Camera-type eye (tissue), 1 donor: ENCODE data around the gene MOAP1.

DNA sequence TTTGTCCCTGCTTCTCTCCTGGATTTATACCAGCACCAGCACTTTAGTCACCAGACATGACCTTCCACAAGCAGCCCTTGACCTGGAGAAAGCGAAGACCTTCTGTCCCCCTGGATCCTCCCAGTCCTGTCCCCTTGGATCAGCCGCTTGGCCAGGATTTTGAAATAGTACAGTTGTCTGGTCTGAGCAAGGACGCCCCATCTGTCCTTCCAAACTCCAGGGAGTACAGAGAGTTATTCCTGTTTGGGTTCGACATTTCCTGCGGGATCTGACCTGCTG, 45.1 kb upstream of the CHGA start:
- RAMPAGE, long total RNA: no peak

GRCh38 chr14:93049893-93050487, 65.7 kb downstream of the ITPK1 start:
- RAMPAGE, long total RNA: no peak

- RAMPAGE, long total RNA: no peak
Observed at GRCh38 chr14:93184767-93185419, at the start of gene MOAP1. Gene MOAP1 (minus strand): TSS chr14:93184897.

DNA sequence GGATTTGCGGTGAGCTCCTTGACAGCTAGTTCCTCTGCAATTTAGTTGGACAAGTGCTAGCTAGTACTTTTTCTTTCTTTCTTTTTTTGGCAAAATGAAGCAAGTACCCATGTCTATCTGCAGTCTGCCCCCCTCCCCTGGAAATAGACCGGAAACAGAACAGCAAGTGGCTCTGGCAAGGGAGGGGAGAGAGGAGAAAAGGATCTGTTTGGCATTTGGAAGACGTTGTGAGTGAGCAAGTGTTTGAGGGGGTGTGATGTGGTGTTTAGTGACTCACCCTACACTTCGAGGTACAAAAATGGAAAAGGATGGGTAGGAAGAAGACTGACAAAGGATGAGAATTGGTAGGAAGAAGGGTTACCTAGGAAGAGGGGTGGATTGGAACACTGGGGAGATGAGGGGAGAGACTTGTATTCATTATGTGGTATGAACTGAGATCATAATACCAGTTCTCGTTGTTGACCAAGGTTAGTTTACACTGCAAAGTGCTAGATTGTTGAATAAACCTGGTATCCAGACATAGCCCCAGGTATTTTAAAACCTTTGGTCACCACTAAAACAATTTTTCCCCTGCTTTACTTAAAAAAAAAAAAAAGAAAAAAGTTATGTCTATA, 936 bp downstream of the UBR7 start:
- RAMPAGE, long total RNA: no peak

DNA sequence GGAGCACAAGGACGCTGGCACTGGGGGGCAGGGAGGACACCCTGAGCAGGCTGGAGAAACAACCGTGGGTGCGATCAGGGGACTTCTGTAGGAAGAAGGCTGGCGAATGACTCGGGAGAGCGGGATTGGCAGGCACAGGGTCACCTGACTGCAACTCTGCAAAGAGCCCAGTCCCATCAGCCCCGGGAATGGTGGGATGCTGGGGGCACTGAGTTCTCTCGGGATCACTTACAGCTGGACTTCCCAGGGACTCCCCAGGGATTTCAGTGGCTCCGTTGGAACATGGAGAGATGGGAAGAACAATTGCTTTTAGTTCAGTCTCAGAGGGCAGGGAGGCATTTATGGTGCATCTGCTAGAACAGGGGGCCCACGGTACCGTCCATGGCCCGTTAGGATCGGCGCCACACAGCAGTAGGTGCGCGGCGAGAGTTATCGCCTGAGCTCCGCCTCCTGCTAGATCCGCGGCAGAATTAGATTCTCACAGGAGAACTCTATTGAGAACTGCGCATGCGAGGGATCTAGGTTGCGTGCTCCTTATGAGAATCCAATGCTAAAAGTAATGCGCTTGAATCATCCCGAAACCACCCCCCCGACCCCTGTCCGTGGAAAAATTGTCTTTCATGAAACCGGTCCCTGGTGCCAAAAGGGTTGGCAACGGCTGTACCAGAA, 24.4 kb downstream of the UBR7 start:
- RAMPAGE, long total RNA: no peak

DNA sequence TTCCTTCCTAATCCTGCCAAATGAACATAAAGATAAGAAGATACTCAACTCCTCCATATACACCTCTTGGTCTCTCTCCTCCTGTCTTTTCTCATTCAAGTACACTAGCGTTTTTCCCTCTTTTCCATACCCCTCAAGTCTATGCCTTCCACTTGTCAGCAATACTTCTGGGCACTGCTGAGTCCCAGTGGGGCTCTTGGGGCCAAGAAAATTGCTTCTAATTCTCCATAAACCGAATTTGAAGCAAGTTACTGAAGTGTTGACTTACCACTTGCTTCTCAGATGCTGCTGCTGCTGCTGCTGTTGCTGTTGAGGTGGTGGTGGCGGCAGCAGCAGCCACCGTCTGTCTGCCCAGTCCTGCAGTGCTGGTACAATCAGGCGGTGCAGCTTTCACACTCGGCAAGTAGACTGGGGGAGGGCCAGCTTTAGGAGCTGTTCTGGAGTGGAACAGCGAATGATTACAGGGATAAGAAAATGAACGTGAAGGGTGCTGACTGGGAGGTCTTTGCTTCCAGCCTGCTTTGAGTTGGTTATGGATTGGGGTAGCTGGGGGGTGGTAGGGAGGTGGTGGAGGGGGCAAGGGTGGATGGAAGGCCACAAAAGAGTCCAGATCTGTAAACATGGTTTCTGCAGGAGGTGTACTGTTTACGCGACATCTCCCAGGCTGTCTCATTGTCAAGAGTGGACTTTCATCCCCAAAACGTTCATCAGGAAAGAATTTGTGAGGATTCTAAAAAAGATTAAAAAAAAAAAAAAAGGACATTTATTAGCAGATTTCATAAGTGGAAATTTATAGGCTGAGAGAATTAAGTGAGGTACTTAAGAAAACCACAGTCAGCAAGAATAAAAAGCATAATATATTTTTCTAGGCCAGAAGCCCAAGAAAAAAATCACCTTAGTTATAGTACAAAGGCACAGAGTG, 38.8 kb downstream of the UBR7 start:
- RAMPAGE, long total RNA: no peak

- RAMPAGE, long total RNA: no peak
Observed at GRCh38 chr14:93717554-93717949, 70.7 kb downstream of the PRIMA1 start.

DNA sequence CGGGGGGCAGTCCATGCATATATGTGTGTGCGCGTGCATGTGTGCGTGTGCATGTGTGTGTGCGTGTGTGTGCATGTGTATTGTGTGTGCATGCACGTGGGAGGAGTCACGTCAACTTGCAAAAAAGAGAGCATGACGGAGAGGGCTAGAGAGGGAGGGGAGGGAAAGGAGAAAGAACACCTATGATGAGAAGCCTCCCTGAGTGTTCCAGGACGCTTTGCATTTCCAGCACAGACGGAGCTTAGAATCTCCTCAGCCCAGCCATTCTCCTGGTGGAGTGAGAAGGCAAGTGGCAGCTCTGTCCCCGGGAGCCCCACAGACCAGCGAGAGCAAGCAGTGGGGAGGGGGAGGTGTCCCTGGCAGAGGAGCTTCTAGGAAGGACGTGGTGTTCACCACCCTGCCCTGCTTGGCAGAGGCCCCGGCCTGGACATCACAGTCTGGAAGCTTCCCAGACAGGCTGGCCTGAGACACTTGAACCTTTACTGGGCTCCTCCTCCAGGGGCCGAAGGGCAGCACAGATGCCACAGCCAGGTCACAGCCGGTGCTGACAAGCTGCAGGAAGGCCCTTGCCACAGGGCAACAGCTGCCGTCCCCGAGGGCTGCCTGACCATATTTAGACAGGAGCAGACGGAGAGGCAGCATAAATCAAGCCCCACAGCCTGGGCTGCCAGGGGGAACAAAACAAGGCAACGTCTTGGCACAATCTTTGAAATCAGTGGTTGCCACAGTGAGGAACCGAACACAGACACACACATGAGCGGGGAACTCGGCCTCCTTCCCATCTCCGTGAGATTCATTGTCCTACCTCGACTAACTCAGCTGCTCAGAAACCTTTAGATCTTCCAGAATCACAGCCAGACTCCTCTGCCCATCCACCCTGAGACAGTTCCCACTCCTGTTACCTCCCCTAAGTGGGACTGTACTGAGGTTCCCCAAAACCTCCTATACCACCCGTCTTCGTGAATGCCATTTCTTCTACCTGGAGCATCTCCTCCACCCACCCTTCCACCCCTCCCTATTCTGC, 28.5 kb downstream of the PRIMA1 start:
- RAMPAGE, long total RNA: no peak

DNA sequence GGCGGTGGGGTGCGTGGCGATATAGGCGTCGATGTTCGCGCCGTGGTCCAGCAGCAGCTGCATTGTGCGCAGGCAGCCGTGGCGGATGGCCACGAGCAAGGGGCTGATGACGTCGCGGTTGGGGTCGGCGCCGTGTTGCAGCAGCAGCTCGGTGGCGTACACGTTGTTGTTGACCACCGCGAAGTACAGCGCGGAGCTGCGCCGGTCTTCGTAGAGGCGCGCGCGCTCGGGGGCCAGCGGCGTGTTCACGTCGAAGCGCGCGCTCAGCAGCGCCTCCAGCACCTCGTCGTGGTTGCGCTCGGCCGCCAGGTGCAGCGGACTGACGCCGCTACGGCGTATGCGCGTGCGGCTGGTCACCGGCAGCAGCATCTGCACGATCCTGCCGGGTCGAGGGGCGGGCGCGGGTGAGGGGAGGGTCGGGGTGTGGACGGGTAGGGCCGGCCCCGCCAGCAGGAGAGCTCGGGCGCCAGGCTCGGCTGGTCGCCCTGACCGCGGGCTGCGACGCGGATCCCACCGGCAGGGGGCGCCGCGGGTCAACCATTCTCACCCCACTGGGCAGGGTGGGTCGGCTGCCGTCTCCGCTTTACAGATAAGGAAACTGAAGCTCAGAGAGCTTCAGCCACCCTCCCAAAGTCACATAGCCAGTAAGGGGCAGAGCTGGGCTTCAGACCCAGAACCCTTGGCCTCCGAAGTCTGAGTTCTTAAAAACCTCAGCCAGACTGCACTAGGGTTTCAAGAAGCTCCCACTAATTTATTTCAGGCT, 12.3 kb downstream of the FAM181A start:
- RAMPAGE, long total RNA: no peak

DNA sequence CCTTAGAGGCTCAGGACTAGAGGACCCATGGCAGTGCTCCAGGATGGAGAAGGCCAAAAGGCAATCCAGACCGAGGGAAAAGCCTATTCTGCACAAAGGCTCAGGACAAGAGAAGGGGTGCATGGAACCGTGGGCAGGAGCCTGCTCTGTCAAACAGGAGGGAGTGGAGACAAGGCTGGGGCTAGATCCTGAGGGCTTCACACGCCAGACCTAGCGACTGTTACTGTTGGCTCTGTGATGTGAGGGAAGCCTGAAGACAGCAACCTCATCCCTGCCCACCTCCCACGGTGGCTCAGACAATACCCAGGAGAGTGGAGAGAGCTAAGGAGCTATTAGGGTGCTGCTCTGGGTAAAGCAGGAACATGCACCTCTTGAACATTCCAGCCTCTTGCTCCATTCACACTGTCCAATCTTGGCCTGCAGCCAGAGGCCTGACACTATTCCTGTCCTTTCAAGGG, 24.2 kb downstream of the OTUB2 start:
- RAMPAGE, long total RNA: no peak

DNA sequence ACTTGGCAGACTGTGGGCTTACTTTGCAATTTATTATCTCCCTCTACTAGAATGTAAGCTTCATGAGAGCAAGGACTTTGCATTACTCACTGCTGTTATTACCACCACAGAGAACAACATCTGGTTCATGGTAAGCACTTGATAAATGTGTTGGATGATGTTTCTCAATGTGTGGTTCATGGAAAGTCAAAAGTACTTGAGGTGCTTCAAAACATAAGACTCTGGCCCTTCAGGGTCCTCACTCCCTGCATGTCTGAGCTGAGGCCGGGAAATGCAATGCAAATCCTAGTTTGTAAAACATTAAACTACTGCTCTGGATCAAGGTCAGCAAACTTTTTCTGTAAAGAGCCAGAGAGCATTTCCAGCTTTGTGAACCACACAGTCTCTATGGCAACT, 22.5 kb downstream of the DDX24 start:
- RAMPAGE, long total RNA: no peak

DNA sequence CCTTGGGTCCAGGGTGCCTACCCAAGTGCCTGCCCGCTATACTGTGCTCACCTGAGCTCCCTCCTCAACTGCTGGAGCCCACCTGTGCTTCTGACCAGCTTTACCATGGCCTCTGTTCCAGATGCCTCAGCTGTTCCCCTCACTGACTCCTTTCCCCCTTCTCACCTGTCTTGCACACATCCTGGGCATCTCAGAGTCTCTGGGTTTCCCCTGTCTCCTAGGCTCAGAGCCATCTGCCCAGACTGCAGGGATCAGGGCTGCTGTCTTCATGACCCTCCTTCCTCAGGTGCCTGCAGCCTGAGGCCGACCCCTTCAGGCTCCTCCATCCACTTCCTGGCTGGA, 8.6 kb upstream of the PPP4R4 start:
- RAMPAGE, long total RNA: no peak

- RAMPAGE, long total RNA: no peak
Observed at GRCh38 chr14:94295558-94296167, 2.6 kb upstream of the SERPINA10 start.

DNA sequence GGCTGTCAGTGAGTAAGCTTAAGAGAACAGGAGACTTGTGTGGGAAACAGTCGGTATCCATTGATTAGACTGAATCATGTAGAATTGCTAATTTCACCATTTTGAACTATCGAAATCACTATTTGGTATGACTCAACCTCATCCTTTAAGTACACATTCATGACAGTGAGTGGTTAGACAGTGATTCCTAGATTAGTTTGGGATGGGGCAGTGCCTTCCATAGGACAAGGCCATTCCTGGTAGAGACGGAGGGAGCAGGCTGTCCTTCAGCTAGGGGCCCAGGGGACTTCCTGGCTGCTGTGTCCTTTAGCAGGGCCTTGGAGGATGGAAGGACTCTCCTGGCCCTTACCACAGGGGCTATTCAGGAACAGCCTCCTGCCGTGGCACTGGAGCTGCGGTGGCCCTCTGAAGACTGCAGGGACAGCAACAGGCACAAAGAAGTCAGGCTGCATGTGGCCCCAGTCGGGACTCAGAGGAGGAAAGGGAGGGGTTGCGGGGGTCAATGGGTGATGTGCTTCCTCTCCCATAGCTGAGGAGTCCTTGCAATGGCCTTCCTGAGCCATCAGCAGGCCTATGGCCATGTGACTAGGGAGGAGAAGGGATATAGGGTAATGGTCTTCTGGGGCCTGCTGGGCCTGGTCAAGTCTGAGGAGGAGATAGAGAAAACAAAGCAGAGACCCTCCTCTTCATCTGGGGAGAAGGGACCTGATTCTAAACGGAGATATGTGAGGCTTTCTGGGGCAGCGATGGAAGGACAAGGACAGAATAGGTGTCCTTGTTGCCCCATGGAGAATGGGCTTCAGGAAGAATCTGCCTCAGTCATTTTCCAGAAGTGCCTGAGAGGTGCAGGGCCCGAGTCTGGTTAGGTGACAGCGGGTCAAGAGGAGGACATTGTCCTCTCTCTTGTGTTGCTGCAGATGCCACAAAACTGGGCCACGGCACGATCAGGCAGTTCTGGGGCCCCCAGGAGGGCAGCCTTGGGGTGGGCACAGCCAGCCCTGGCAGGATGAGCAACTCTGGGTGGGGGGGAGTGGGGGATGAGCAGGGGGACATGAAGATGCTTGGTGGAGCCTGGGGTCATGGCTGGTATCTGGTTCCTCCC, 11.0 kb downstream of the SERPINA1 start:
- RAMPAGE, long total RNA: no peak

GRCh38 chr14:94395371-94395610, 6.9 kb upstream of the SERPINA1 start:
- RAMPAGE, long total RNA: no peak

DNA sequence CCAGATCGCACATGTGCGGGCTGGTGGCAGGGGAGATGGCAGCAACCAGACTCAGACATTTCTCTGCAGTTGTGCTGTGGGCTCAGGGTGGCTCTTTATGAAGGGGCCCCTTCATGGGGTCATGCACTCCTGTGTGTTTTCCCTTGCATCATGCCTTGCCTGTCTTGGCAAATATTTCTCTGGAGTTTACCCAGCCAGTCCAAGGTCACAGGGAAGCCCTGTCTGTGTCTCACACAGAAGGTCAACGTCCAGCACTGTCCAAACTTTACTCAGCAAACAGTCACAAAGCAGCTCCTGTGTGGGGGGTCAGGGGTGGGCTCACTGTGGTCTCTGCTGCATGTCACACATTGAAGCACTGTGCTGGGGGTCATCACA, 12.7 kb downstream of the SERPINA5 start:
- RAMPAGE, long total RNA: no peak

GRCh38 chr14:94615671-94616686, 3.8 kb downstream of the SERPINA3 start:
- RAMPAGE, long total RNA: no peak

DNA sequence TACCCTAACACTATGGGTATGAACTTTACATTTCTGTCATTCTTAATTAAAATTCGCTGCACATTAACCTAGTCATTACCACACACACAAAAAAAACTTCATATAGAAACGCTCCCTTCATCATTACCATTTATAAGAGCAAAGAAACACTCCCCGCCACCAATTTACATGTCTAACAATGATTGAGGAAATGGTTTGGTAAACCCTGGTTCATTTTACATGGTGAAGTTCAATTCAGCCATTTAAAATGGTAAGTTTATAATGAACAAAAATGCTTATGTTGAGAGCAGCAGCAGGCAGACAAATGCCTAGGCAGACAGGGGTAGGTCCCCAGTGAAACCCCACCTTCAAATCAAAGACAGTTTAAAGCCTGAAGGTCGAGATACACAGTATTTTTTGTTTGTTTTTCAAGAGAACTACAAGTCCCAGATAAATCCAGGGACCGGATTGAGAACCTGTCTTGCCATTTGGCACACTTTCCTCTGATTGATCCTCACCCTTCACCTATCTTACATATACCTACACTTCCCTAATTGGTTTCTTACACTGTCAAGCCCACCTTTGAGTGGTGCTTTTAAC, 11.4 kb downstream of the DICER1 start:
- RAMPAGE, long total RNA: no peak

GRCh38 chr14:95185958-95186597, 28.7 kb upstream of the DICER1 start:
- RAMPAGE, long total RNA: no peak

- RAMPAGE, long total RNA: no peak
Observed at GRCh38 chr14:95207944-95208605, 50.7 kb upstream of the DICER1 start.